LUHMES (cell line): Measurements from ENCODE around the gene ETFRF1.

DNA sequence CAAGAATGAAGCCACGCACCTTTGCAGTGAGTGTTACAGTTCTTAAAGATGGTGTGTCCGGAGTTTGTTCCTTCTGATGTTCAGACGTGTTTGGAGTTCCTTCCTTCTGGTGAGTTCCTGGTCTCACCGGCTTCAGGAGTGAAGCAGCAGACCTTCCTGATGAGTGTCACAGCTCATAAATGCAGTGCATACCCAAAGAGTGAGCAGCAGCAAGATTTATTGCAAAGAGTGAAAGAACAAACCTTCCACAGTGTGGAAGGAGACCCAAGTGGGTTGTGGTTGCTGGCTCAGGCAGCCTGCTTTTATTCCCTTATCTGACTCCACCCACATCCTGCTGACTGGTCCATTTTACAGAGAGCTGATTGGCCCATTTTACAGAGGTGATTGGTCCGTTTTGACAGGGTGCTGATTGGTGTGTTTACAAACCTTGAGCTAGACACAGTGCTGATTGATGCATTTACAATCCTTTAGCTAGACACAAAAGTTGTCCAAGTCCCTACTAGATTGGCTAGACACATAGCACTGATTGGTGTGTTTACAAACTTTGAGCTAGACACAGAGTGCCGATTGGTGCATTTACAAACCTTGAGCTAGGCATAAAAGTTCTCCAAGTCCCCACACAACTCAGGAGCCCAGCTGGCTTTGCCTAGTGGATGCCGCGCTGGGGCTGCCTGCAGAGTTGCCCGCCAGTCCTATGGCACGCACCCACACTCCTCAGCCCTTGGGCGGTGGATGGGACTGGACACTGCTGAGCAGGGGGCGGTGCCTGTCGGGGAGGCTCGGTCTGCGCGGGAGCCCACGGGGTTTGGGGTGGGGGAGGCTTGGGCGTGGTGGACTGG lies 67.6 kb downstream of the ETNK1 start:
- PRO-cap = no peak

GRCh38 chr12:23950556-23951537 lies 1.4 kb upstream of the SOX5 start:
- PRO-cap = bidirectional peak, plus-strand start at chr12:23950882, minus-strand start at chr12:23950917; bidirectional peak, plus-strand start at chr12:23951110, minus-strand start at chr12:23951033; unidirectional peak, minus-strand start at chr12:23951264; unidirectional peak, minus-strand start at chr12:23951343

GRCh38 chr12:24933709-24934094 lies 15.2 kb downstream of the BCAT1 start:
- PRO-cap = no peak

DNA sequence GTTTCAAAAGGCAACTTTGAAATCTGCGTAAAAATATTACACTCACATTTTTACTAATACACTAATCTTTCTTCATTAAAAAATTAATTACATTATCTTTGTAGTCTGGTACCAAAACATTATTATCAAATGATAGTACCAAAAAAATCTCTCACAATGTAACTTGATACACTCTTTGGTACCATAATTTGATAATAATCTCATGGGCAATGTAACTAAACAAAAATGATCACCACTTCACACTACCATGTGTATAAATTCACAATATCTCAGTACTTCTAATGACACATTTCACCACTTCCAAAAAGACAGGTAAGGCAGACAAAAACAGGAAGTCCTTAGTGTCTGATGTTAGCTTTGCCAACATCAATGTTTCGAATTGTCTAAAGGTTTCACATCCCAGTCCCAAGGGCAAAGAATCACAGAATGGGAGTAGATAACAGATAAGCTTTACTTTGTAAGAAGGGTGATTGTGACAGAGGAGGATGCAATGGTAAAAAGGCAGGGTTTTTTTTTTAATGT lies 8.6 kb downstream of the DNAI7 start:
- PRO-cap = no peak

DNA sequence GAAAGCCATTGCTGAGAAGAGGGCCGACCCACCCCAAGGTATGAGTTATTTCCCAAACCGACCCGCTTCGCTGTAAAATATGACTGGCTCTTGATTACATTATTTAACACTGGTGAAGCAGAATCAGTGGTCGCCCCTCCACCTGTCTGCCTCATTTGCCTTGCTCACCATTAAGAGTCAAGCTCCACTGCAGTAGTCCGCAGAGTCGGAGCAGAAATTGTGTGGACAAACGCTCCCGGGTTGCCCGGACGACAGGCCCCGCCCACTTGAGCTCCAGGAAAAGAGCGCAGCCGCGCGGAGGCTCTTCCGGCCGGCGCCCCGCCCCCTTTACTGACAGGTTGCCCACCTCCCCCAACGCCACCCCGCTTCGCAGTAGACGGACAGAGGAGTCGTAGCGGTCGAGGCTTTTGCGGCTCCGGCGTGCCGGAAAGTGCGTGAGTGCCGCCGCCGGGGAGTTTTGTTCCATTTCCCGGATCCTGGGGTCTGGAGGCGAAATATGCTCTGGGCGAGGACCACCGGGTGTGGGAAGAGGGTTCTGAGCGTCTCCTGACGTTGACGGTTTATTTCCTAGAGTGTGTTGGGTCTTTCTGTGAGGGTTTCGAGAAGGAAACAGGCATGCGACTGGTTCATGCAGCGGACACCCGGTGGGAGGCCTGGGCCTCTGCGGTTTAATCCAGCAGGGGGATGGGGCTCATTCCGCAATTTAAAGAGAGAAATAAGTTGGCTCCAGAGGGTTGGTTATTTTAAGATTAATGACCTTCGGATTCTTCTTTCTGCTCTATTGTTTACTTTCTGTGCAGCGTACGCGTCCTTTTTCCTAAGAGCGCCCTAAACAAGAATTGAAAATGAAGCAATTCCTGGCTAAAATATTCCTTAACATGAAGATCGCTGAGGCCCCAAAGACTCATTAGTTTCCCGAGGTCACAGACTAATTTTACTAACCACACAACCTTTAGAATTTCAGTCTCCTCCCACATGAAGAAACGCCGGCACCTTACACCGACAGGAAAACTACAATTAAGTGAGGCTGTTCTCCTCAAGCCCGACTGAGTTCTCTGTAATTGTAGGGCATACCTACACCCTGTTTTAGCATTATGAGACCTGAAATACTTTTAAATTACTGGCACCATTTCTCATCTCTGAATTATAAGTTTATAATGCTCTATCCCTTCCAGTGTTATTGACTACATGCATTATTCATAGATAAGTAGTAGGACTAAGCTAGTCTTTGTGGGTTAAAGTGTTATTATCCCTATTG lies at the start of gene ETFRF1:
Gene ETFRF1, plus strand, starts transcription at position 330 of the 1,258 bp plus-strand sequence.
- PRO-cap = bidirectional peak, plus-strand start at position 375 of the sequence, minus-strand start at position 224 of the sequence

GRCh38 chr12:25387263-25387835 lies 136.6 kb upstream of the KRAS start:
- PRO-cap = unidirectional peak, minus-strand start at chr12:25387616

DNA sequence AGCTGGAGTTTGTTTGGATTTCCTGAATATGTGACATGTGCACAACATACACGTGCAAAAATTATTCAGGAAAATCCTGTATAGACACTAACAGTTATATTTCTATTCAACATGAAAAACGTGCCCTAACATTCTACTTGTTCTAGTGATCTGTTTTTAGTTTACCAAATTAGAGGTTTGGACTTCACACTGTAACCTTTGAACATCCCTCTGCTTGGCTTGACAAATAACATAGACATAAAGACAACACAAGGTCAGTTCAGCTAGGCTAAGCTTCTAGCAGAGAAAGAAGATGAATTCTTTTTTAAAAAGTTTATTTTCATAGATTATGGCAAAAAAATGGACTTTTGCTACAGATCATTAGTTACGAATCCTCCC lies 31.2 kb downstream of the LMNTD1 start:
- PRO-cap = no peak

- PRO-cap = no peak
Observed at GRCh38 chr12:25859908-25860485, 98.5 kb upstream of the RASSF8 start.

DNA sequence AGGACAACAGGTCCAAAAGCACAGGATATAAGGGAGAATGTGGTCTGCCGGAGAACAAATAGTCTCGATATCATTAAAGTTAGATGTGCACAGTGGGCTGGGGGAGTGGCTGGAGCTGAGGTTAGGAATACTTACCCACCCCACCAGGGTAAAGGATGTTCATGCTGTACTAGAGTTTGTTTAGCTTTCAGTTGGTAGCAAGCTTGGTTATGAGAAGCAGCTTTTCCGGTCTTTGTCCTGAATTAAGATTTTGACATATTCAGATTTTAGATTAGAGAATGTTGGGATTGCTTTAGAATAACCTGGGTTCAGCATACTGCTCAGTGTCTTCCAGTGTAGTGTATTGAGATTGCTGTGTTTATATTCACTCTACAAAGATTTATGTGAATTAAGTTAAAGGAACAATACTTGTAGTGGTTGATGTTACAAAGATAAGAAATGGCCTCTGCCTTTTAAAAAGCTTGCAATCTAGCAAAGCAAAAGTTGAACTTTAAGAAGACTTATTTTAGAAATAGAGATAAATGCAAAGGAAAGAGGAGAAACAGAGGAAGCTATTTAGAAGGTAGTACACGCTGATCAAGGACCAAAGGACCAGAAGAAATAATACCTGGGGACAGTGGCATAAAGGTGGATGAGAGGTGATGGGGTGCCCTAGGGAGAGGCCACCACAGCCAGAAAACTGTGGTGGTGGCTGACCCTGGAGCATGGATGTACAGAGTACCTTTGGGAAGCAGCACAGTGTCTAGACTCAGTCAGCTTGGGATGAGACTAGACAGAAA lies 16.9 kb downstream of the RASSF8 start:
- PRO-cap = no peak

- PRO-cap = no peak
Observed at GRCh38 chr12:26011038-26011459, 52.6 kb downstream of the RASSF8 start.

DNA sequence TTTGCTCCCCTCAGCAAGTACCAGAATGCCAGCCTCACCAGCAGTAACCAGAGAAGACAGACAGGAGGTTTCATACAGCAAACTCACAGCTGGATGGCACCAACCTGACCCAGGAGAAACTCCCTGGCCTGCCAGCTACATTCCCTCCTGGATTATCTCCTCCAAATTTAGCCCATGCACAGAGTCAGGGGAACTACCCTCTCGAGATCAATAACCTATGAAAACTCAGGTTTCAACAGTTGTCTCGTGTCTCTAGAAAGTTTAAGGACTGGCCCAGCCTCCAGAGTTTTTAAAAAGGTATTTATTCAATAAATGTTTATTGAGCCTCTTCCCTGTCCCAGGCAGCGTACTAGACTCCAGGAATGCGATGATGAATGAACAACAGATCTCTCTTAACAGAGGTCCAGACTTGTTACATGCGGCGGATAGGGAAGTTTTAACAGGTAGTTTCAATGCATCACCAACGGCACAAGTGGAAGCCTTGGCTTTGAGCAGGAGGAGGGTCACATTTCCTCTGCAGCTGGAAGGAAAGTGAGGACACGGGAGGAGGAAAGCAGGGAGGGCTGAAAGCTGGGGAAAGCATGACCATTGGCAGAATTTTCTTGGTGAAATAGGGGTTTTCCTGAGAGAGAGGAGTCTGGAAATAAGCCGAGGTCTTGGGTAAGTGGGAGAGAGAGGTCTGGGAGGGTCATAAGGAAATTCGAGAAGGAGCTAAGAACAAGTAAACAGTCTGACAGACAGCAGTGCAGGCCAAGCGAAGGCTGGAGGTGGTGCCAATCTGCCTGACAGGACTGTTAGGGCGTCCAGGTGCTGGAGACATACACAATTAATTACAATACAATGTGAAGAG lies 15.6 kb downstream of the BHLHE41 start:
- PRO-cap = no peak

DNA sequence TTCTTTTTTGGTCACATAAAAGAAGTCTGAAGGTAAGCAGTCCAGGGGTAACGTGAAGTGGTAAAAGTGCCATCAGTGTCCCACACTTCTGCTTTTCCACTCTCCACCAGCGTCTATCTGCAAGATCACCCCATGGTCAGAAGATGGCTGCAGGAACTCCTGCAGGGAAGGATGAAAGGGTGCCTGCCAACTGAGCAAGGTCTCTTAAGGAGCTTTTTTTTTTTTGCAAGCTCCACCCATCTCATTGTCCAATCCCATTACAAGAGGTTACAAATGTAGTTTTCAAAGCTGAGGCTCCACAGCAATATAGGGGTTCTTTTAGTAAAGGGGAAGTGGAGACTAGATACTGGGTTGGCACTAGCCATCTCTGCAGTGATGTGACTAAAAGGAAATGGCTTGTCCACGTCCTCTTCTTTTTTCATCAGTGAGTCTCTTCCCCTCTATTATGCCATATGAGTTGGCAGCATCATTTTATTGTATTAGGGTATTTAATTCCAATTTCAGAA lies 5.9 kb upstream of the BHLHE41 start:
- PRO-cap = no peak

GRCh38 chr12:26298963-26299384 lies 103.6 kb downstream of the SSPN start:
- PRO-cap = no peak

DNA sequence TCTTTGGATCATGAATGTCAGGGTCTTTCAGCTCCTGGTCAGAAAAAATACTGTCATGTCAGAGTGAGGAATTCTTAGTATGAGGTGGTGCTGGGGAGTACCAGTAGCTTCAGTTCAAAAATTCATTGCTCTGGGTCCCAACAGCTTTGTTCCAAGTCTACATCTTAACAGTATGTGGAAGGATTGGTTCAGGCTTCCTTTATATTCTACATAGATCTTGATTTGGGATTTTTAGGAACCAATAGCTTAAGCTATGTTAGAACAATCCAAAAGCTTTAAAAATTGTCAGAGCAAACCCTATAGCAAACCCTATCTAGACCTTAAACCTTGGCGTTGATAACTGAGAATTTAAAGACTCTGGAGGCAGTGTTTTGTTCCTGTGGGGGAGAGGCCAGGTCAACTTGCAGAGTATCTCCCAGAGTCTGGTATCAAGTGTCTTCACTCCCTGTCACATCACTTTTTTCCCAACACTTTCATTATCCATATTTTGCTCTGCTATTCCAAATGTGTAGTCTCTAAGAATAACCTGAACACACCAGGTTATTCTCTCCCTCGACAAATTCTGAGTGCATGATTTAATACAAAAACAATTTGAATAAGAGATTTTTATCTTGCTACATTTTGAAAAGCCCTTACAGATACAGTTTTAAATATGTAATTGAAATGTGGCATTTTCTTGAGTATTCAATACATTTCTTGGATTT lies 142.5 kb downstream of the SSPN start:
- PRO-cap = no peak

DNA sequence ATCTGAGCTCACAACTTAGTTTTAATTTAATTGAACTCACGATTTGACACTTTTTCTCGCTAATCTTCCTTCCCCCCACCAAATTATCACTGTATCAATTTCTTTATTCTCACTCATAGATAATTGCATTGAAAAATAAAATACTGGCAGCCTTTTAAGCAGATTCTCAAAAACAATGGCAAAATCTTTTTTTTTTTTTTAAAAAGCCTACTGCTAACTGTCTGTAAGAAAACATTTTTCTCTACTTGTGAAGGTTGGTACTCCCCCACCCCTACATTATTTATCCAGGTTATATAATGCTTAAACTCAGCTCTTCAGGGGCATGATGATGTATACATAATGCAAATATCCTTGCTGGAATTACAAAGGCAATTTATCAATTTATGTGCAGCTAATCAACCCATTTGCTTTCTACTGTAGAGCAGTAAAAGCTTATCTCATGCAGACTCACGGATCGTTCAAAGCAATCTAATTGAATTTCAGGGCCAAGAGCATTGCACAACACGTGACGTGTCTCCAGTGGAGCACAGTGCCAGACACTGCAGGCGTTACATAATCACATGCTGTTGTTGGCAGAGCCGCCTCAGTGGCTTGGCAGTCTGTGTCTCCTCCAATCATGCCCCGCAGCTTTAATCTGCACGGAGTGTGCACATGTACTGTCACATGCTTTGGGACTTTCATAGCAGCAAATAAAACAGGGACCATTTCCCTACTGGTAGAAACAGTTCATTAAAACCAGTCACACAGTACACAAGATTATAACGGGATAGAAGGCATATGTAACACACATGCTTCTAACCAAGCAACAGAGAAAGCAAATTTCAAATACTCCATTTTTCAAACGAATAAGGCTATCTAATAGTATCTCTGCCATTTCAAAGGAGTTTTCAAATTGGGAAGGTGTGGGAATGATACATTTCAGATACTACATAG lies 309.4 kb downstream of the ITPR2 start:
- PRO-cap = no peak

GRCh38 chr12:26621940-26622666 lies 210.9 kb downstream of the ITPR2 start:
- PRO-cap = unidirectional peak, plus-strand start at chr12:26622140; unidirectional peak, minus-strand start at chr12:26622391

- PRO-cap = no peak
Observed at GRCh38 chr12:26738499-26739240, 94.3 kb downstream of the ITPR2 start.

DNA sequence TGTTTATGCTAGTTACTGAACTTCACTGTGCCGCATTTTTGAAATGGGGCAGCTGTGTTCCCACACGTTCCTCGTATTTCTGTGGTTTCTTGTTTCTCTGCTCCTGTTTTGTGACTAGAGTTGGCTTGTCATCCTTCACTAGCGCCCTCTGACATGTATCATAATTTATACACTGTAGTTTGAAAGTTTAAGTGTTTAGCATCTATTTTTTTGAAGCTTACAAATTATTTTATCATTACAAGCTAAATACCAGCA lies 34.8 kb downstream of the ITPR2 start:
- PRO-cap = no peak

DNA sequence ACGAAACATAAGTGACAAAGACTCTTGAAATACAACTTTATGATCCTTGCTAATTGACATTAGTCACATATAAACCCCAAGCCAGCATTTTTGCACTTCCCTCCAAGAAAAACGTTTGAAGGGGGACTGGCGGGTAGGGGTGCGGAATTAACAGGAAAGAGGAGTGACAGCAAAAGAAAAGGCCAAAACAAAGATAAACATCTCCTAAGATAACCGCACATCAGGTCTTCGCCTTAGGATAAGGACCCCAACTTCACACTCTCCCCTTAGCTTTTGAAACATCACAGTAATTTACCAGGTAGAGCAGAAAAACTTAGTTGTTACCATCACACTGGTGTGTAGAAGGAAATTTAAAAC lies 664 bp downstream of the INTS13 start:
- PRO-cap = no peak

GRCh38 chr12:26973903-26974317 lies 35.6 kb downstream of the FGFR1OP2 start:
- PRO-cap = no peak